SK-N-SH (cell line): ENCODE results near the genes XAGE5, SMC1A, TRO, APEX2 and NLRP2B.

DNA sequence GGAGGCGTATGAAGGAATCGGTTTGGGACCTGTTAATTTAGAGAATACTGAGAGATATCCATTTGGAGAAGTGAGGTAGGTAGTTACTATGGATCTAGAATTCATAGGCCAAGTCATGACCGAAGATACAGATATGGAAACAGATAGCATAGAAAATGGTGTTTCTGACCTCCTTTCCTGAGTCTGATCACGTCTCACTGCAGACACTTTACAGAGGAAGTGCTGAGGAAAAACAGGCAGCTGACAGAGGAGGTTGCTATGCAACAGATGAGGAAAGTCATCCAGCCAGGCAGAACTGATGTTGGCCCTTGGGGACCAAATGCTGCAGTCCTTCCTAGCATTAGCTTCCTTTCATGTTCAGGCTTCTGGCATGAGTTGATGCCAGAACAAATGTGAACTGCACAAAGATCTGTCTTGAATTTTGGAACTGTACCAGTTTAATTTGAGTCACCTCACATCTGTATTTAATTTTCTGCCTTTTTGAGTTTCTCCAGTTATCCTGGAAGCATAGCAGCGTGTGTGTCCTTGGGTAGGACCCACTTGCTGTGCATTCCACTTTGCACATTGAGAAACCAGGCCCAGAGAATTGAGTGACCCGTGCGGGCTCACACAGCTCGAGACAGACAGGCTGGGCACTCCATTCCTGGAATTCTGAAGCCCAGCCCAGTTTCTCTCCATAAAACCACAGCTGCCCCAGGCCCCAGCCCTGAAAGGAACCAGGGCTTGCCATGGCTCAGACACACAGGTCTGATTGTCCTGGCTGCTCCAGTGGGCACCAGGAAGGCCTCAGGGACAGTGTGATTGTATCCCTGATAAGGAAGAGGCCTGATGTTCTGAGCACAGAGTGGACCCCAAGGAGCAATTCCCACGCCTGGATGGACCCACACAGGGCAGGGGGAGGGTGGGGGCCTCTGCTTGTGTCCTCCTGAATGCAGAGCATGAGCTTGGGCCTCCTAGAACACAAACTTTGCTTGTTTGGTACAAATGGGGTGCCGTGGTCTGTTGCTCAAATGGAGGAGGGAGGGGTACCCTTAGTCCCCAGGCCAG is 1.4 kb upstream of the MAGED1 start:
- RRBS = no CpG with 5 or more reads among the region's 10 CpGs
CAGE:
- cytosol, long polyA plus RNA = no peak
- long polyA plus RNA = no peak
- nucleus, long polyA plus RNA = no peak

- RRBS = no CpG with 5 or more reads among the region's 5 CpGs
CAGE:
- cytosol, long polyA plus RNA = no peak
- long polyA plus RNA = no peak
- nucleus, long polyA plus RNA = no peak
These were observed 118 bp downstream of the SSX7 start for GRCh38 chrX:52654693-52654870.

GRCh38 chrX:52811226-52811422 is at the start of gene XAGE5:
XAGE5 (plus strand) TSS chrX:52811287.
- RRBS = no CpG with 5 or more reads among the region's 8 CpGs
CAGE:
- cytosol, long polyA plus RNA = no peak
- long polyA plus RNA = no peak
- nucleus, long polyA plus RNA = no peak

DNA sequence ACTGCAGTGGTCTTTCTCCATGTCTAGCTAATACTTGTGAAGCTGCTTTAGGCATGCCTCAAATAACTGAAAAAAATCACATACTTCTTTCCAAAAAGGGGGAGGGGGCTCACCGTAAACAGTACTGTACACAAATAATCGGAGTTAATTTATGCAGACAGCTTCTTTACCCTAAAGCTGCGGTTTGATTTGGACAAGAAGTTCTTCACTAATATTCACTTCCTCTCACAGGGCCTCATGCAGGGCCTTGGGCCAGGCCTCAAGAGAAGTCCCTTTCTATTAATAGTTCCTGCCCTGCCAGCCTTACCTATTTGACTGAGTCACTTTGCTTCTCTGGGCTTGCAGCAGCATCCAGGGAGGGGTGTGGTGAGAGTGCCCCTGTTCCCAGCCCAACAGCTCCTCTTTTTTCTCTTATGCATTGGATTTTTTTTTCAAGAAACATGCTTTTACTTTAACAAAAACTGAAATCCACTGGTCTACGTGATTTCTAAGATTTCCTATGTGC is 26.6 kb downstream of the FAM156B start:
- RRBS = no CpG with 5 or more reads among the region's 4 CpGs
CAGE:
- cytosol, long polyA plus RNA = no peak
- long polyA plus RNA = no peak
- nucleus, long polyA plus RNA = no peak

GRCh38 chrX:52990020-52990444 is 31.7 kb upstream of the FAM156A start:
- RRBS = no CpG with 5 or more reads among the region's 4 CpGs
CAGE:
- cytosol, long polyA plus RNA = no peak
- long polyA plus RNA = no peak
- nucleus, long polyA plus RNA = no peak

DNA sequence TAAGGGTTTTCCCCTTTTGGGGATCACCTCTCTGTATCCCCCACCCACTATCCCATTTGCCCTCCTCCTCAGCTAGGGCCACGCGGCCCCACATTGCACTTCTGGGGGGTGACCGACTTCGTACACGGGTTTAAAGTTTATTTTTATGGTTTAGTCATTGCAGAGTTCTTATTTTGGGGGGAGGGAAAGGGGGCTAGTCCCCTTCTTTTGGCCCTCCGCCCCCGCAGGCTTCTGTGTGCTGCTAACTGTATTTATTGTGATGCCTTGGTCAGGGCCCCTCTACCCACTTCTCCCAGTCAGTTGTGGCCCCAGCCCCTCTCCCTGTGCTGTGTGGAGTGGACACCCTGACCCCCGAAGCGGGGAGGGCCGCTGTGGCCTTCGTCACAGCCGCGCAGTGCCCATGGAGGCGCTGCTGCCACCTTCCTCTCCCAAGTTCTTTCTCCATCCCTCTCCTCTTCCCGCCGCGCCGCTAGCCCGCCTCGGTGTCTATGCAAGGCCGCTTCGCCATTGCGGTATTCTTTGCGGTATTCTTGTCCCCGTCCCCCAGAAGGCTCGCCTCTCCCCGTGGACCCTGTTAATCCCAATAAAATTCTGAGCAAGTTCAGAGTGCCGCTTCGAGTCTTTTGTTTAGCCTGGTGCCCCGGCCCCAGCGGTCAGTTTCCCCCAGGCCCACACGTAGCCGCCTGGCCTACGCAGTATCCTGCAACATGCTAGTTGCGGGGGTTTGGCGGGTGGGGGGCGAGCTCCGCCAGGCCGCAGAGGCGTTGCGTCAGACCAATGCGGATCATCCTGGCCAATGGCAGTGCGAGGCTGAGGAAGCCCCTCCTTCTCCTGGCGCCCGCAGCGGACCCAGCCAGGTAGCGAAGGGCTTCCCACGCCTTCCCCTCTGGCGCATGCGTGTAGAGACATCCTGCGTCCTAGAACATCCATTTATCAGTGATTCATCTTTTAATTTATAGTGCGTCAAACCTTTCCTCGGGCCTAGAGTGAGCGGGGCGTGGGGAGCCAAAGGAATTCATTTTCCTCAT is 5.7 kb upstream of the KANTR start:
- RRBS = no CpG with 5 or more reads among the region's 55 CpGs
CAGE:
- cytosol, long polyA plus RNA = no peak
- long polyA plus RNA = no peak
- nucleus, long polyA plus RNA = no peak

DNA sequence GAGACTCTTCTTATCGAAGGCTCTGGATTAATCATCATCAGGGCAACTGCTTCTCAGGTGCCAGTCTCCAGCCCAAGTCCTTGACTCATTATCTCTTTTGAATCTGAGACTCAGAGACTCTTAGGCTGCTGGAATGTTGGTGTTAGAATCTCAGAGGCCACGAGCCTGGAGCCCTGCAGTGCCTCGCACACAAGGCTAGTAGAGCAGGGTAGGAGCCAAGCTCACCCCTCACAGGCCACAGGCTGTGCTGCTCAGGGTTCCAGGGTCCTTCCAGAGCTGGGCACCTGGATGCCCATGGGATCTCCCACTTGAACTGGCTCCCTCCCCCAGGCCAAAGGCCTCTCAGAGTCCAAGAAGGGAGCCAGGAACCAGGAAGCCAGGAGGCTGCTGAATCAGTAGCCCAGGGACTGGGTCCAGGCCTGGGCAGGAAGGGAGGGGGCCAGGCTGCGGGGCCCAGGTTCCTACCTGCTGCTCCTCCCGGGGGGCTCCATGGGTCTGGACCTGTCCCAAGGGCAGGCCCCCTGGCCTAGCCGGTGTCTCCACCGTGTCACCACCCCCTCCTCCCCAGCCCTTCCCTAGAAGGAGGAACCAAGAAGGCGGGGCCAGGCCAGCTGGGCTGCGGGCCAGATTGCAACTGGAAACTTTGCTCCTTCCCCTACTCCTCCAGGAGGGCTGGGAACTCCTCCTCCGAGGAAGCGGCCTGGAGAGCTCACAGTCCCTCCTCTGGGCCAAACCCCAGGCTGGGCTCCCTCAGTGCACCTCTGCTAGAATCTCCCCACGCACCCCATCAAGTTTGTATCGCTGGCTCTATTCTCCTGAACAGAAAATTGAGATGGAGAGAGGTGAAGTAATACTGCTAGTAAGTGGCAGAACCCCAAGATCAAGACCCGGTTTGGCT is 39.9 kb downstream of the IQSEC2 start:
- RRBS = 8% methylated on average over 2 of the region's 14 CpGs
CAGE:
- cytosol, long polyA plus RNA = start-site peak on the minus strand centred at position 547 of the sequence, 103 bp wide, 977 and 2,257 reads in 2 replicates
- long polyA plus RNA = start-site peak on the minus strand centred at position 539 of the sequence, 82 bp wide, 1,978 and 1,494 reads in 2 replicates
- nucleus, long polyA plus RNA = start-site peak on the minus strand centred at position 525 of the sequence, 56 bp wide, 111 and 298 reads in 2 replicates

DNA sequence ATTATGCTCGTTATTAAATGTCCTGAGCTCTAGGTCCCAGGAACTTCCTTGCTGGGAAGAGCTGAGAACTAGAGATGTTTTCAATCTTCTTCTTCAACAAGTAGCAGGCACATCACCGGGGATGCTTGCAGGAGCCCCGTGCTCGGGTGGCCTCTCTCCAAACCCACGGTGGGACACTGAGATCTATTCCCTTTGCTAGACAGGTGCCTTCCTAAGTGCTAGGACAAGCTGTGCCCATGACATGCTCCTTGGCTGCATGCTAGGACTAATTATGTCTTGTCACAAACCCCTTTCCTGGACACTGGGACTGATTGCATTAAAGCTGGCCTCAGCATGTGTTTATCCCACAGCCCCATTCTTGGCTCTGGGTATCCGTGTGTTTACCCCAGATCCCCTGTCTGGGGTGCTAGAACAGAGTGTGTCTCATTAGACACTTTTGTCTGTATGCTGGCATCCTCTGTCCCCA is 30.8 kb downstream of the IQSEC2 start:
- RRBS = no CpG with 5 or more reads among the region's 6 CpGs
CAGE:
- cytosol, long polyA plus RNA = no peak
- long polyA plus RNA = no peak
- nucleus, long polyA plus RNA = no peak

DNA sequence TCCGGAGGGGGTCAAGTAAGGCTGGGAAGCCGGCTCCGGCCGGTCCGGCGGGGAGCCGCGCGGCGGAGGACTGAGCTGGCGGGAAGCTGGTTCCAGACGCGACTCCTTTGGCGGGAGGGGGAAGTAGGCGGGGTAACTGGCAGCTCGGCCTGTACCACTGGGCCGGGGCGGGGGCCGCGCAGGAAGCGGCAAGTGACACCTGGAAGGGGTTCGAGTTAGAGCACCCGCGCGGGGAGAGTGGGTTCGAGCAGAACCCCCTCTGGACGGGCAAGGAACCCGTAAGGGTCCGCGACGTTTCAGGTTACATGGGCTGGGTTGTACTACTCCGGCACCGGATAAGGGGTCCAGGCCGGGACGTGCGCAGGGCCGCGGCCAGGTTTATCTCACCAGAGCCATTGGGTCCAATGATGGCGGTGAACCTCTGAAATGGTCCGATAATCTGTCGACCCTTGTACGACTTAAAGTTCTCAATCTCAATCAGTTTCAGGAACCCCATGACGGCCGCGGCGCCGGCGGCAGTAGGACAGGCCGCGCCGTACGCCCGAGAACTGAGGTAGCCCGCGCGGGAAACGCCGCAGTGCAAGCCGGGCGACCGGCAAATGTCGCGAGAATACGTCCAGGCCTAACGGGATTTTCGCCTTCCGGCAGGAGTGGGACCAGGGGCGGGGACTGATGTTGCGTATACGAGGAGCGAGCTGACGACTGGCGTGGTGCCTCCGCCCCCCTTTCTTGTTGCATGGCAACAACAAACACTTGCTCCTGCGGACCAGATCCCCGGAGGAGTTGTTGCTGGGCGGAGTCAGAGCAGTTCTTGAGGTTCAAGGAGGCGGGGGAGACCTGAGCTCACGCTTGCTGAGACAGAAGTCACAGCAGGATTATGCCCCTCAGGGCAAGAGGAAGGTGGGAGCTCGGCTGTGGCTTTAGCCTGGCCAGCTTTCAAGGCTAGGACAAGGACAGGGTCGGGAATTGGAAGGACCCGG is at the start of gene SMC1A:
Gene SMC1A, minus strand, starts transcription at position 550 of the 980 bp plus-strand sequence.
- RRBS = 2% methylated on average over 13 of the region's 82 CpGs
CAGE:
- cytosol, long polyA plus RNA = no peak
- long polyA plus RNA = start-site peak on the plus strand centred at position 821 of the sequence, 20 bp wide, 19 and 21 reads in 2 replicates
- nucleus, long polyA plus RNA = start-site peak on the minus strand centred at position 553 of the sequence, 20 bp wide, 38 and 58 reads in 2 replicates

DNA sequence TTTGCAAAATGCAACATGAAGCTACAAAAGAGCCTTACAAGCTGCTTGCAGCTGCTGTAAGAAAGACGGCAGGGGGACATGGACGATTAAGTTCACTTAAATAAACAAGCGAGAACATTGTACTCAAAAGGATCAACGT is 1.2 kb upstream of the PHF8 start:
- RRBS = no CpG with 5 or more reads among the region's 4 CpGs
CAGE:
- cytosol, long polyA plus RNA = no peak
- long polyA plus RNA = no peak
- nucleus, long polyA plus RNA = no peak

DNA sequence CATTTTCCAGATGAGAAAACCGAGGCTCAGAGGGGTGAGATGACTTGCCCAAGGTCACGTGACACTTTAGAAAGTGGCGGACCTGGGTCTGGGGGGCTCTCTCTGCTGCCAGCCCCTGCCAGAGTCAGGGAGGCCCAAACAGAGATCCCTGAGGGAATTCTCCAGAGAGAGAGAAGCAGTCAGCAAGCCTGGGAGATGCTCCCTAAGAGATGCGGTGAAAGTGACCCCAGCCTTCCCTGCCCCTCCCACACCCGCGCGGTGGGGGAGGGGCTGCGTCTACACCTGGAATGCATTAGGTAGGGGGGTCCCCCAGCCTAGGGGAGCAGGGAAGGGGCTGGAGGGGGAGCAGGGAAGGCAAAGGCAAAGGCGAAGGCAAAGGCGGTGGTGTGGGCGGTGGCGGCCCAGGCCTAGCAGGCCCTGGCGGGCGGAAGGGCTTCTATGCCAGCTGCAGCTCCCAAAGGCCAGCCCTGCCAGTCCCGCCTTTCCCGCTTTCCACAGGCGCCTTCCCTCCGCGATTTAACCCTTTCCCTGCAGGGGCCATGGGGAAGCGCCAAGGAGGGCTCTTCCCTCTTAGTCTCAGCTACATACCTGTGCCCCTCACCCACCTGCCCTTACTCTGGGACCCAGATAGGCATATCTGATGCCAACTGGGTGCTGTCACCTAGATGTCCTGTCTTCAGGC is 12.9 kb downstream of the FGD1 start:
- RRBS = no CpG with 5 or more reads among the region's 20 CpGs
CAGE:
- cytosol, long polyA plus RNA = no peak
- long polyA plus RNA = no peak
- nucleus, long polyA plus RNA = no peak

GRCh38 chrX:54920455-54920990 is at the start of gene TRO:
TRO (plus strand) TSS chrX:54920824.
- RRBS = no CpG with 5 or more reads among the region's 10 CpGs
CAGE:
- cytosol, long polyA plus RNA = start-site peak on the plus strand at chrX:54920790-54920862, 80 and 131 reads in 2 replicates
- long polyA plus RNA = start-site peak on the plus strand at chrX:54920806-54920828, 135 and 84 reads in 2 replicates
- nucleus, long polyA plus RNA = start-site peak on the plus strand at chrX:54920805-54920855, 461 and 669 reads in 2 replicates

DNA sequence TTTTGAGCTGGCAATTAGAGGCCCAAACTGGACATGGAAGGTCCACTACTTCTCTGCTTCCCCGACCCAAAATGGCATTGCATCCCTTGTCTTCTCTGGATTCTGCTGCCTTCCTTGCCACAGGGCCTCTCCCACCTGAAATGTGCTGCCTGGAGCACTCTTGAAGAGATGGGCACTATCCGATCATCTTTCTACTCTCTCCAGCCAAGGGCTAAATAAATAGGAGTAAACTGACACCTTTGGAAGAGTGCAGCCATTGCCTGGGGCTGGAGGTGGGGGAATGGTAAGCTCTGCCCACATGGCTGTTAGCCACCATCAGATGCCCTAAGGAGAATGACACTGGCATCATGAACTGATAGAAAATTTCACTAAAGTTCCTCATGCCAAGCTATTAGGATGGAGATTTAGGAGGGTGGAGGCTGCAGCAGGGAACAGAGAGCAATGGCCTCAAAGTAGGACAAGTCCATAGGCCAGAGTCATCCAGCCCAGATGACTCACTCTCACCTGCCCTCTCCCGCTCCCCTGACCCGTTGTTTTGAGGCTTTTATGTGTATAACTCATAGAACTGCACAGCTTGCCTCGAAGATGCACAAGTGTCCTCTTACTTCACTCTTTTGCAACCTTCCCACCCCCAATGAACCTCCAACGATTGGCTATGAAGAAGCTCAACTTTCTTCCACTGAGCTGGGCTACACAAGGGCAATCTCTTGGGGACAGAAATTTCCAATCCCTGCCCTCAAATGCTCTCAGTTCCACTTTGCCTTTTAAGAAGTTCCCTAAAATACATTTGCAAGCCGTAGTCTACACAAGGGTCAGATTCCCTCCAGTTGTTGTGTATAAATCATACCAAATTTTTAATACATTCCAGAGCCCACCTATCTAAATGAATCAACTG is 872 bp upstream of the PFKFB1 start:
- RRBS = no CpG with 5 or more reads among the region's 7 CpGs
CAGE:
- cytosol, long polyA plus RNA = no peak
- long polyA plus RNA = no peak
- nucleus, long polyA plus RNA = no peak

DNA sequence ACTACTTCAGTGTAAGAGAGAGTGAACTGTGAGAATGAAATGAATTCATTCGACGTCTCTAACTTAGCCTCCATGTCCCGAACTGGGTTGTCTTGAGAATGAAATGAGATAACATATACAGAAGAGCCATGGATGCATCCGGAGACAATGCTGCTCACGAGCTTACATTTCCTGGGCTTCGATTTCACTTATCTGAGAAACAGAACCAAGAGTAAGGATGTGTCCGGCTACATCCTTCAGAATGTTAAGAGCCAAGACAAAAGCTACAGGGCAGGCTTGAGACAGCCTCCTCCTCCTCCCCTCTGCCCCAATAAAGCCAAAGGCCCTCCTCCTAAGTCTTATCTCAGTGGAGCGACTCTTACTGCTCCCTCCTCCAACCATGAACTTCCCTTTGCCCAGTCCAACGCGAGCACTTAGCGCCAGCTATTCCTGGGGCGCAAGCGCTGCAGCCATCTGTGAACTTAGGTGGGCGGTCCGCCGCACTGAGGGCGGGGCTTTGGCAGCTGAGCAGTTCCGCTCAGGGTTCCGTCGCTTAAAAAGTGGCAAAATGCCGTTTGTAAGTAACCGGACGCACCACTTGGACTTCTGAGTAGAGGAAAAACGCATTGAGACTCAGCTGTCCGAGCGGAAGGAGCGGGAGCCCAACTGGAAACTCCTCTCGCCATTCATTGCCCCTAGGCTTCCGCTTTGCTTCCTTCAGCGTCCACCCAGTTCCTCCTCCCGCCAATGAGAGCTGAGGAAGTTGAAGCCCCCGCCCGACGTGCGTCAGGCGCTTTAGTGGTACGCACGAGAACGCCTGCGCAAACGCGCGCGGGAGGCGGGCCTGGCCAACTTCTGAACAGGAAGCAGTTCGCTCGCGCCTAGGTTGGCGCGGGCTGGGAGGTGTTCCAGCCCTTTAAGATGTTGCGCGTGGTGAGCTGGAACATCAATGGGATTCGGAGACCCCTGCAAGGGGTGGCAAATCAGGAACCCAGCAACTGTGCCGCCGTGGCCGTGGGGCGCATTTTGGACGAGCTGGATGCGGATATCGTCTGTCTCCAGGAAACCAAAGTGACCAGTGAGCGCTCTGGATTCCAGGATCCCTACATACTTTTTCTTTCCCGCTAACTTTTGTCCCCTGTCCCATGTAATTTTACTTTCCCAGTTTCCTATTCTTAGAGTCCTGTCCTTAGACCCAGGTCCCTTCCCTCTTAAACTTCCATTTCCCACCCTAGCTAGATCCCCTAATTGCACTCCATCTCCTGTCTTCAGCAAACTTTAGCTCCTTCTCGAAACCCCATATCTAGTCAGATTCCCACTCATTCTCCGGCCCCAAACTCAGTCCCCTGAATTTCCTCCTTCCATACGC is at the start of gene APEX2:
Gene APEX2, plus strand, starts transcription at position 841 of the 1,348 bp plus-strand sequence.
- RRBS = 5% methylated on average over 3 of the region's 65 CpGs
CAGE:
- cytosol, long polyA plus RNA = no peak
- long polyA plus RNA = no peak
- nucleus, long polyA plus RNA = no peak

GRCh38 chrX:56753099-56754288 is 24.5 kb downstream of the NBDY start:
- RRBS = no CpG with 5 or more reads among the region's 1 CpG
CAGE:
- cytosol, long polyA plus RNA = no peak
- long polyA plus RNA = no peak
- nucleus, long polyA plus RNA = no peak

GRCh38 chrX:56767213-56767772 is 38.2 kb downstream of the NBDY start:
- RRBS = no CpG with 5 or more reads among the region's 33 CpGs
CAGE:
- cytosol, long polyA plus RNA = no peak
- long polyA plus RNA = no peak
- nucleus, long polyA plus RNA = no peak

DNA sequence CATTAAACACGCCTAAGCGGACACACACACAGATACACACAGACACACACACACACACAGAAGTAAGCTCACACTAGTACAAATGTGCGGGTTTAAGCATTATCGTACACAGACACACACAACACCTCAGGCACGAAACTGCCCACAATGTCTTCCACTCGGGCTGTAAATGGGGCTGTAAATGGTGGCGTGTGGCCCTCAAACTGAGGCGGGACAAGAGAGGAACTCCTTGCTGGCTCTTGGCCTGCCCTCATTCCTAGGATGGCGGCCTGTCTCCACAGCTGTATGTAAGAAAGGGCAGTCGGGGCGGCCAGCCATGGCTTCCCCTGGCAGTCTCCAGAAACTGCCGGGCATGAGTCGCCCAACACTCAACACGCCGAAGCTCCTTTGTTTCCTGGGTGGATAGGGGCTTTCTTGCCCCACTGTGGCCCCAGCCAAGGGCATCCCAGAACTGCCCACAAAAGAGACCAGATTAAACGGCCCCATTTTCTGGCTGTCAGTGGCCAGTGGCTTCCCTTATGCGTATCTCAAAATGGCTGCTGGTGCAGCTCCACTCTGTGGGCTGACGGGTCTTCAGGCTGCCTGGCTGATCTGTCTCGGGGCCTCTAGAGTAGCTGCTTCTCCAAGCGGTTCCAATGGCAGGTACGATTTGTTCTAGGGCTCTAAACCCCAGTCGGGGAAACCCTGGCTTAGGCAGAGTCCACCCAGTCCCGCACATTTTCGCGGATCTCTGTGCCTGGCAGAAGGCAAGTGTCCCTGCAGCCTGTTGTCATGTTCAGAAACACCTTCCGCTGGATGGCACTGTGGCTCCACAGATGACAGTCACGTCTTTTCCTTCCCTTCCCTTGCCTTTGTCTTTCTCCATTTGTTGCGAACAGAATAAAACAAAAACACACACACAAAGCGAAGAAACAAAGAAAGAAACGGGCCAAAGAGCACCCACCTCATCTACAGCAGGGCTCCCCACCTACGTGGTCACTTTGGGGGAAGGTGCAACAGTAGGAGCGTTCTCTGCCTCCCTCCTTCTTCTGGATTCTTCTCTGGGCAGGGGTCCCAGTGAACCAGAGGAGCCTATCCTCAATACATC is 54.2 kb downstream of the NBDY start:
- RRBS = no CpG with 5 or more reads among the region's 32 CpGs
CAGE:
- cytosol, long polyA plus RNA = no peak
- long polyA plus RNA = no peak
- nucleus, long polyA plus RNA = no peak

- RRBS = no CpG with 5 or more reads among the region's 4 CpGs
CAGE:
- cytosol, long polyA plus RNA = no peak
- long polyA plus RNA = no peak
- nucleus, long polyA plus RNA = no peak
These were observed 10.5 kb downstream of the SPIN3 start for GRCh38 chrX:56984511-56985648.

- RRBS = no CpG with 5 or more reads among the region's 6 CpGs
CAGE:
- cytosol, long polyA plus RNA = no peak
- long polyA plus RNA = no peak
- nucleus, long polyA plus RNA = no peak
These were observed at the start of gene NLRP2B for GRCh38 chrX:57679966-57680493. NLRP2B (minus strand) TSS chrX:57680260.

- RRBS = no CpG with 5 or more reads among the region's 5 CpGs
CAGE:
- cytosol, long polyA plus RNA = no peak
- long polyA plus RNA = no peak
- nucleus, long polyA plus RNA = no peak
These were observed 31.1 kb downstream of the ARHGEF9 start for GRCh38 chrX:63753932-63754263.